ENCODE results near the gene GRAMD1B.

DNA sequence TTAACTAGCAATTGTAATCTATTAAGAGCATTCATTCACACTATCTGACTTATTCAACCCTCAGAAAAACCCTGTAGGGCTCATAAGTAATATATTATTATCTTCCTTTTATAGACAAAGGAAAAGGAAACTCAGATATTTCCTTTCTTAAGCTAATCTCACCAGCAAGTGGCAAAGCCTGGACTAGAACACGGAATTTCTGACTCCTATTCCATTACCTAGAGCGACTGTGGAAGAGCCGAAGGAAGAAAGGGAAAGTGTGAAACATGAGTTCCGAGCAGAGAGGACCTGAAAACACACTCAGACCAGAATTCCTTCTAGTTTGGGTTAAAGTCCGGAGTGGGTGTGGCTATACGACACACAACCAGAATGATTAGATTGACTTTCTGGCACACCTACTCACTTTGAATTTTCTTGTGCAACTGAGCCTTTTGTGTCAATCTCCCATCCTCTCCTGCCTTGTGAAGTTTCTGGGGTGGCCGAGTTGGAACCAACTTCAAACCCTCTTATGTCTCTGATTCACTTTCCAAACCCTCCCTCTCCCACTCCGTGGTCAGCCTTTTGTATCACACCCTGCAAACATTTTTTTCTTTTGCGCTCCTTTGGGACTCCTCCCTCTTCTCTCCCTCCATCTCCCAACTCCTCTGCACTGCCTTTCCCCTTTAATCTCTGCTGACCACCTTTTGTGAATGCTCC is 86.2 kb upstream of the BLID start:
- RRBS, 2 experiments, result no CpG with 5 or more reads among the region's 9 CpGs

GRCh38 chr11:122305406-122305831 is 189.4 kb upstream of the BLID start:
- RRBS, 2 experiments, result no CpG with 5 or more reads among the region's 6 CpGs

- RRBS, 2 experiments, result no CpG with 5 or more reads among the region's 1 CpG
These were observed 206.1 kb upstream of the BLID start for GRCh38 chr11:122322108-122322483.

- RRBS, 2 experiments, result no CpG with 5 or more reads among the region's 4 CpGs
These were observed 238.0 kb upstream of the BLID start for GRCh38 chr11:122353970-122354458.

DNA sequence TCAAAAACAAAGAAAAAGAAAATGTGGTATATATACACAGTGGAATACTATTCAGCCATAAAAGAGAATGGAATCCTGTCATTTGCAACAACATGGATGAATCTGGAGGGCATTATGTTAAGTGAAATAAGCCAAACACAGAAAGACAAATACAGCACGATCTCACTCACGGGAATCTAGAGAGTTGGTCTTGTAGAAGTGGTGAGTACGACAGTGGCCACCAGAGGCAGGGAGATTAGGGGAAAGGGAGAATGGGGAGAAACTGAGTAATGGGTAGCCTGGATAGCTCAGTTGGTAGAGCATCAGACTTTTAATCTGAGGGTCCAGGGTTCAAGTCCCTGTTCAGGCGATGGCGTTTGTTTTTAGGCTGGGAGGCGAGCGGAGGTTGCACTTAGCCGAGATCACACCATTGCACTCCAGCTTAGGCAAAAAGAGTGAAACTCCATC is 95.8 kb upstream of the UBASH3B start:
- RRBS, 2 experiments, result no CpG with 5 or more reads among the region's 8 CpGs

DNA sequence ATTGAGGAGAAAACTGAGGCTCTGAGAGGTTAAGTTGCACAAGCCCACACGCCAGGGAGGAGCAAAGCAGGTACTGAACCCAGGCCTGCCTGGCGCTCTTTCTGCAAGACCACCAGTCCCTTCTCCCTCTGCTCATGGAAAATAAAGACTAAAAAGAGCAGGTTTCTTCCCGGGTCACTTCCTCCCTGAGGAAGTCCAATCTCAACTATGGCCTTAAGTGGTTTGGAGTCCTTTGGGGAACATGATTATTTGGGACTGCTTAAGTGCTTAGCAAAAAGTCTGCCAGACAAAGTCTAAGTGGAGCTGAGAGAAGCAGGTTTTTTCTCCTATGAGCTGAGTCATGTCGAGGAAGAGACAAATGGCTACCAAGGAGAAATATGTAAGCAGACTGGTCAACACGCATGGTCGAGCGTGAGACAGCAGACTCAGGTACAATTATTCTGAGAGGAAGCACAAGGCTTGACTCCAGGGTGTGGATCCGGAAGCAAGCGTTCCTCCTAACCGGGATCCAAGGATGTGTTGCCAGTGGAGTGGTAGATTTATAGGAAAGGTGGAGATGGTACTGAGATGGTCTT is 30.5 kb downstream of the UBASH3B start:
- RRBS, 2 experiments, result no CpG with 5 or more reads among the region's 10 CpGs

- RRBS, 2 experiments, result no CpG with 5 or more reads among the region's 20 CpGs
These were observed 86.1 kb downstream of the UBASH3B start for GRCh38 chr11:122741396-122742271.

GRCh38 chr11:122773931-122774204 is 64.4 kb upstream of the CRTAM start:
- RRBS, 2 experiments, result no CpG with 5 or more reads among the region's 5 CpGs

DNA sequence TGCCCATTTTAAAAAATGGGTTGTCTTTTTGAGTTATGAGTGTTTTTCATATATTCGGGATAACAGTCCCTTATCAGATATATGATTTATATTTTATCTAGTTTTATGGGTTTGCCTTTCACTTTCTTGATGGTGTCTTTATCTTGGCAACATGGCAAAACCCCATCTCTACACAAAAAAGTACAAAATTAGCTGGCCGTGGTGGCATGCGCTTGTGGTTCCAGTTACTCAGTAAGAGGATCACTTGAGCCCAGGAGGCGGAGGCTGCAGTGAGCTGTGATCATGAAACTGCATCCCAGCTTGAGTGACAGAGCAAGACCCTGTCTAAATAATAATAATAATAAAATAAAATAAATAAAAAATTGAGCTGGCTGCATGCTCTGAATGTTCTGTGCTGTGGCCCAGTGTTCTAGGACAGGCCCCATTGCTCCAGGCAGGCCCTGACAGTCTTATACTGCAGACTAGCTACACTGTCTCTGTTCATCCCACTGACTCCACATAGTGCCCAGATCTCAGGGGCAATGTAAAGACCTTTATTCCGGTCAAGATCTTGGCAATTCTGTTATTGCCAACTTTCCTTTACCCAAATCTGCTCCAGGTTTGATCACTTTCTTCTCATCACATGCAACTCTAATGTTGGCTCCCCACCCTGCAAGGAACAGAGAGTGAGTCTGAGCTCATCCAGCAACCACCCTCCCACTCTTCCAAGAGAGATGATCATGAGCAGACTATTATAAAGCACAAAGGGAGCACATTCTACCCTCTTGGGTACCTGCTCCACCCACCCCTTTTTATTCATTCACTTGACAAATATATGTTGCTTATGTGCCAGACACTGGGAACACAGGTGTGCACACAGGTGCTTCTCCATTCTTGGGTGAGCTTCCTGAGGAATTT is 8.8 kb downstream of the HSPA8 start:
- RRBS, 2 experiments, result no CpG with 5 or more reads among the region's 5 CpGs

DNA sequence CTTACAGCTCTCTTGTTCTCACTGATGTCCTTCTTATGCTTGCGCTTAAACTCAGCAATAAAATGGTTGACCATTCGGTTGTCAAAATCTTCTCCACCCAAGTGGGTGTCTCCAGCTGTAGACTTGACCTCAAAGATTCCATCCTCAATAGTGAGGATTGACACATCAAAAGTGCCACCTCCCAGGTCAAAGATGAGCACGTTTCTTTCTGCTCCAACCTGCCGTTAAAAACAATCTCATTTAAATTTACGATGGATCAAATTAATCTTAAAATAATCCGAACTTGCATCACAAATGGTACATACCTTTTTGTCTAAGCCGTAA is 2.2 kb downstream of the HSPA8 start:
- RRBS, 2 experiments, result no CpG with 5 or more reads among the region's 7 CpGs

DNA sequence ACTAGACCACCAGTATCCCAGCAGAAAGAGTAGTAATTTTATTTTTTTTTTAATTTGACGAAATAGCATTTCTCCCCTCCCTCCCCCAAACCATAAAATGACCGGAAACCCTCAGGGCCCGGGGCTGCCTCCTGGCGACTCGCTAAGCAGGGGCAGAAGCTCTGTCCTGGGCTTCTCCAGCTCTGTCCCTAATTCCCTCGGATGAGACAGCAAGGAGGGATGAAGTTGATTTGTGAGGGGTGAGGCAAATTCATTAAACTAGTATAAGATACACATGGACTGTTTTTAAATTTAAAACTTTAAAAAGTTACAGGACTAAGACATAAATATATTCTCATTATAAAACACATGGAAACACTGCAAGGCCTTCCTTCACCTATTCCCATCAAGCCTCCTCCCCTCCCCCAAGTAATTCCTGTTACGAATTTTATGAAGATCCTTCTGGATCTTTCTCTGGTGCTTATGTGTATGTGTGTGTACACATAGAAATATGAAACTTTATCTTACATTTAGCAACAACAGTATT is 57.1 kb downstream of the CLMP start:
- RRBS, 2 experiments, result no CpG with 5 or more reads among the region's 7 CpGs

GRCh38 chr11:123159095-123159673 is 35.9 kb downstream of the CLMP start:
- RRBS, 2 experiments, result no CpG with 5 or more reads among the region's 11 CpGs

GRCh38 chr11:123193558-123194299 is 1.3 kb downstream of the CLMP start:
- RRBS, 2 experiments, result no CpG with 5 or more reads among the region's 7 CpGs

- RRBS, 2 experiments, result no CpG with 5 or more reads among the region's 10 CpGs
These were observed 66.0 kb upstream of the GRAMD1B start for GRCh38 chr11:123364061-123364520.

DNA sequence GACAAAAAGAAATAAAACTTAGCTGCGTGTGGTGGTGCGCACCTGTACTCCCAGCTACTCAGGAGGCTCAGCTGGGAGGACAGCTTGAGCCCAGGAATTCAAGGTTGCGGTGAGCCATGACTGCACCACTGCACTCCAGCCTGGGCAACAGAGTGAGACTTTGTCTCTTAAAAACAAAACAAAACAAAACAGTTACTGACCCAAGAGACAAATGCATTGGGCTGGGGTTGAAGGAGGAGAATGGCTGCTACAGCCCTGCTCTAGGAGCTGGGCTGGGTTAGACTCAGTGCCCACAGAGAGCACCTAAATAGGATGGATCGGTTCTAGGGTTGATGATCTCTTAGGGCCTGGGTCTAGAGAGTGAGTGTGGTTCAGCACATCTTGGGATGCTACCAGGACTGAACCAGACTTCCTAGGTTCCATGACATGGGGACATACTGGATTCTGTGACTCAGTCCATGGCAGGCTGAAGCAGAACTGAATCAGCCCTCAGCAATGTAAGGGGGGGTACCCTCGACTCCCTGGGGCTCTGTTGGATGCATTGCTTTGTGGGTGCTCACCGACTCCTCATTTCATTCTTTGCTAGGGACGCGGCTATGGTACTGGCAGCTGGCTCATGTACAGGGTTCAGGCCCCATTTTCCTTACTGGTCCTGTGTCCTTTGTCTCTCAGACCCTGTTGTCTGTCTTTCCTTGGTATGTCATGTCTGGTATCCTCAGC is 883 bp upstream of the GRAMD1B start:
- RRBS, 2 experiments, result no CpG with 5 or more reads among the region's 8 CpGs

GRCh38 chr11:123429746-123430756 is at the start of gene GRAMD1B:
Gene GRAMD1B (plus strand): TSS chr11:123430269.
- RRBS, 2 experiments, result 15 to 21% methylated on average over 13 of the region's 65 CpGs

DNA sequence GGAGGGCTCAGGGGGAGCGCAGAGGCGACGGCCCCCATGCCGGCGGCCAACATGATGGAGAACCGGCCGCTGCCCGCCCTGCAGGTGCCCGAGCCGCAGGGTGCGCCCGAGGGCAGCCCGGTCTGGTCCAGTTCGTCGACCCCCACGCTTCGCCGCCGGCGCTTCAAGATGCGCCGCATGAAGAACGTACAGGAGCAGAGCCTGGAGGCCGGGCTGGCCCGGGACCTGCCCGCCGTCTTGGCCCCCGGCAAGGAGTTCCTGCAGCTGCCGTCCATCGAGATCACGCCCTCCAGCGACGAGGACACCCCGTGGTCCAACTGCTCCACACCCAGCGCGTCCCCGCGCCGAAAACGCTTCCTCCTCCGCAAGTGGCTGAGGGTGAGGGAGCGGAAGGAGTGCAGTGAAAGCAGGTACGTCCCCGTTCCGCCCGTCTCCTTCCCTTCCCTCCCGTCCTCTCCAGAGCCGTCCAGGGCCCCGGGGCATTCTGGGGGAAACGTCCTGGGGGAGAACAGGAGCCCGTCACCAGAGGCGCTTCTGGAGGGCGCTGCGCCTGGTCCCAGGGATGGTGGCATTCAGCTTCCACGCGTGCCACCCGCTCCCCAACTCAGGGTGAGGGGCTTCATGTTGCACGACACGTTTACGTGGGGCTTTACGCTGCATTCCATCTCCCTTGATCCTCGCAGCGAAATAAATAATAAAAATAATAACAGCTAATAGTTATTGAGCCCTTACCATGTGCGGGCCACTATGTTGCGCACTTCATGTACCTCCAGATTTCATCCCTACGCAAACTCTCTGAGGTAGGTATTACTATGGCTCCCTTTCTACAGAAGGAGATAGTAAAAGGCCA is 913 bp downstream of the GRAMD1B start:
- RRBS, 2 experiments, result 3 to 11% methylated on average over 14 to 18 of the region's 66 CpGs

- RRBS, 2 experiments, result no CpG with 5 or more reads among the region's 14 CpGs
These were observed 27.1 kb downstream of the GRAMD1B start for GRCh38 chr11:123456972-123457842.

DNA sequence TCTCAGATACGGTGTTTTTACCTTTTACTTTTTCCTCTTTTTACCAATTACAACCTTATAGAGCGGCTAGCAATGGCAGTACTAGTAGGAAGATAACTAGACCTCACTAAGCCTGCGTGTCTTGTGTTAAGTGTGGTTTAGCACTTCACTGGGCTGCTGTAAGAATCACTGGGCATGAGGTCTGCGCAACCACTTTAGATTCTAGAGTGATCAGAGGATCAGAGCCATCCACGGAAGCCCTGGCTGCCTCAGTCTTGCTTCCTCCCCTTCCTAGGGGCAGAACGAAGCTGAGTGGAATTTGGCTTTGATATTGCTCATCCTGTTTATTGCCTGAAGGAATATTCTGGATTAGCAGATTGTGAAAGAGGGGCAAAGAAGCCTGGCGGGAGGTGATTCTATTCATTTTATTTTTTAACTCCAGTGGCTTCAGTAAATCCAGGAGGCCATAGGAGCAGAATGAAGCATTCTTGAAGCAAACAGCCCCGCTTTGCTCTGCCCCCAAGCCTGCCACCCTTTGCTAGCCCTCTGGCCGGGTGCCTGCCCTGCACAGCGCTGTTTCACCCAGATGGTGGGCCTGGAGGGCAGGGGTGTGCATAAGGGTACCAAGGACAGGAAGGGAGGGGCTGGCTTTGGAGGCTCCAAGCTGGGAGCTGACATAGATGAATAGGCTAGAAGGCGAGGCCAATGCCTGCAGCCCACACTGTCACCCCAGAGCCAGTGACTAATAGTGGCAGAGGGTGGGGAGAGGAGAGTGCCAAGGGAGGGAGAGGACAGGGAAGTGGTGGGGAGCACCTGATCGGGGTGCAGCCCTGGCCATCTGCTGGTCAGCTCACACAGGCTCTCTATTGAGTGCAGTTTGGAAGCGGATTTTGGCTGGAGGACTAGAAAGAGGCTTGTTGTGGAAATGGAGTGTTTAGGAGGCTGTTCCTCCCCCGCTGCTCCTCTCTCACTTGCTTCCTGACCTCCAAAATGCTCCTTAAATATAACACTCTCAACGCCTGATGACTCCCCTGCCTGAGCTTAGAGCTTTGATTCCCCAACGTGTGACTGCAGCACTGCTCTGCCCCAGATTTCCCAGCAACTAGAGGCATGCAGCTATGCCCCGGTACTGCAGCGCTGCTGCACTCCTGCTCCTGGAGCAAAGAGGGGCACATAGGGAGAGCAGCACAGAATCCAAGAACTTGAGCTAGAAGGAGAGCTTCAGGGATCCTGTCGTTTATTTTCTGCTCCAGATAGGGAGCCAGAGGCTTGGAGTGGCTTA is 88.9 kb downstream of the GRAMD1B start:
- RRBS, 2 experiments, result no CpG with 5 or more reads among the region's 19 CpGs

- RRBS, 2 experiments, result no CpG with 5 or more reads among the region's 9 CpGs
These were observed 95.2 kb downstream of the SCN3B start for GRCh38 chr11:123559136-123559793.